Calu3 (cell line): ENCODE measurements around the genes GALT, IL11RA, VCP, FANCG and ATOSB.

GRCh38 chr9:34381267-34381969, 4.7 kb upstream of the MYORG start:
- PRO-cap, result no peak

- PRO-cap, result no peak
Measured at GRCh38 chr9:34630347-34630655, 1.4 kb upstream of the ARID3C start.

GRCh38 chr9:34646060-34647379, at the start of gene GALT:
GALT (plus strand) TSS chr9:34646675.
- PRO-cap, result bidirectional peak, plus-strand start at chr9:34646675, minus-strand start at chr9:34646537

DNA sequence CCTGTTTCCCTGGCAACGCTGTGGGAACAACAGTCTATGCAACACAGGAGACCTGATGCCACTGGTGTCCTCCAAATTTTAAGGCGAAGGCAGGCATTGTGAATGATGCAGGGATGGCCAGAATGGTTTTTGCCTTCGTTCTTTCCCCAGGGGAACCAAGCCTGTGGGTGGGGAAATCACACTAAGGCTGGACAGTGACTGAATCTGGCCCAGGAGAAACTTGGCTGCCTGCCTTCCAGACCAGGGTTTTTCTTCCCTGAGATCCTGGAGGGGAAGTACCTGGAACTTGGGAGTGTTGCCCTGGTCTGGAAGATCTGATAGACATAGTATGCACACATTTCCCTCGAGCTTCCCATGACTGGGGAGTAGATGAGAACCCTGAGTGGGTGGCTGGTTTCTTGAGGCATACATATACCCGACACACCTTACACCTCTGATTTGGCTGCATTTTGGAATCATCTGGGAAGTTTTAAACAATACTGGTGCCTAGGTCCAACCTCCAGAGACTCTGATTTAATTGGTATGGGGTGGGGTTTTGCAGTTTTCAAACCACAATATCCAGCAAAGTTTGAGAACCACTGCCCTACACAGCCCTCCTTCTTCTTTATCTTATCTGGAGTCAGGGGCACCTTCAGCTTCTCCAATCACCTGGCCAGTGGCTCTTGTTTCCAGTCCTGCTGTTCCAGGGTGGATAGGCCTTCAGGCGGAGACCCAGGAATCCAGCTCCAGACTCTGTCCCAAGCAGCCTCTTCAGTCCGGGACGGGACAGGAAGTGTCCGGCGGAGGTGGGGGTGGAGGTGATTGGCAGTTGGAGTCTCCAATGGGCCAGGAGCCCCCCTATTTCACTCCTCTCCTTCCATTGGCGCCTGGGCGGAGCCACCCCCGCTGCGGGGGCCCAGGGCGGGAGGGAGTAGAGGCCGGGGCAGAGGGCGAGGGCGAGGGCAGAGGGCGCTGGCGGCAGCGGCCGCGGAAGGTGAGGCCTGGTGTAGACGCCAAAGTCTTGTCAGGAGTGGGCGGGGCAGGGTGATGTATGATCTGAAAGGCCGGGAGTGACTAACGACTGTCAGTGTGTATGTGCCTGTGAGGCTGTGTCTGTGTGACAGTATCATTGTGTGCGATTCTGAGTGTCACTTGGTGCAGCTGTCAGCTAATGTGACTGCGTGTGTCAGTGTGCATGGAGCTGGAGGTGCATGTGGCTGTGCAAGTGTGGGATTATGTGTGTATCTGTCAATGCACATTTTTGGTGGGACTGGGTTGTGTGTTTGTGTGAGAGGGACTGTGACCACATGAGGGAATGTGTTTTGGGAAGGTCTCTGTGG, at the start of gene IL11RA:
Gene IL11RA (plus strand): TSS at position 925 of the 1,319 bp plus-strand sequence.
- PRO-cap, result bidirectional peak, plus-strand start at position 944 of the sequence, minus-strand start at position 755 of the sequence

DNA sequence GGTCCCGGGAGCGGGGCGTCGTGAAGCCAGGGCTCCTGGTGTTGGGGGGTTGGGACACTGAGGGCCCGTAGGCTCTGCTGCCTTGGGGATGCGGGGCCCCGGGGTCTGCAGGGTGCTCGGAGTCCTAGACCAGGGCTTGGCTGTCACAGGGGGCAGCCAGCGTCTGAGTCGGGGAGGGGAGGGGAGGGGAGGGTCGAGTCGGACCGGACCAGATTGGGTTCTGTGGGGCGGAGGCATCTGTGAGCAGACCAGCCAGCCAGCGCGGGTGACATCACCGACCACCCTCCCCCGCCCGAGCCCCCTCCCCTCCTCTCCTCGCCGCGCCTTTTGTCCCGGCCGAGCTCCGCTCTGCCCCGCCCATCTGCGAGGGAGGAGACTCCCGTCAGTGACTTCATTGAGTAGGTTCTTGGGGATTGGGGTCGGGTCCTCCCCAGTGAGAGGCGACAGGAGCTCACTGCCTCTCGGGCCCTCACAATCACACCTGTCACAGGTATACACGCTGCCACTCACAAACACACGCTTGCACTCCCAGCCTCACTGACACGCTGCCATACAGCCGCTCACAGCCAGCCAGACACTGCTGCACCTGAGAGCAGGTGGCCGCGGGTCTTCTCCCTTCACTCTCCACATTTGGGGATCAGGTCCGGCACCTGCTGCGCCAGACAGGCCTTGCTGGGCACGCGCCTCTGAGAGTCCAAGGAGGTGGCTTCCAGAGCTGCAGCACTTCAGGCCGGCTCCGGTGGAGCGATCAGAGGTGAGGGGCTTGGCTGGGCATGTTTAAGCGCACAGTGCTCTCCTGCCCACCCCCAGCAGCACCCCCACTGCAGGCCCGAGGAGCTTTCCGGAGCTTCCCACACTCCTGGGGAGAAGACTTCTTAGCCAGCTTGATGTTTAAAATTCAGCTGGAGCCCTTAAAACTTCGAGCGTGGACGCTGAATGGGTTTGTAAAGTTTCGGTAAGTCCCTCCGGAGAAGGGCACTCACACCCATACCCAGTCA, 612 bp downstream of the DNAJB5 start:
- PRO-cap, result no peak

DNA sequence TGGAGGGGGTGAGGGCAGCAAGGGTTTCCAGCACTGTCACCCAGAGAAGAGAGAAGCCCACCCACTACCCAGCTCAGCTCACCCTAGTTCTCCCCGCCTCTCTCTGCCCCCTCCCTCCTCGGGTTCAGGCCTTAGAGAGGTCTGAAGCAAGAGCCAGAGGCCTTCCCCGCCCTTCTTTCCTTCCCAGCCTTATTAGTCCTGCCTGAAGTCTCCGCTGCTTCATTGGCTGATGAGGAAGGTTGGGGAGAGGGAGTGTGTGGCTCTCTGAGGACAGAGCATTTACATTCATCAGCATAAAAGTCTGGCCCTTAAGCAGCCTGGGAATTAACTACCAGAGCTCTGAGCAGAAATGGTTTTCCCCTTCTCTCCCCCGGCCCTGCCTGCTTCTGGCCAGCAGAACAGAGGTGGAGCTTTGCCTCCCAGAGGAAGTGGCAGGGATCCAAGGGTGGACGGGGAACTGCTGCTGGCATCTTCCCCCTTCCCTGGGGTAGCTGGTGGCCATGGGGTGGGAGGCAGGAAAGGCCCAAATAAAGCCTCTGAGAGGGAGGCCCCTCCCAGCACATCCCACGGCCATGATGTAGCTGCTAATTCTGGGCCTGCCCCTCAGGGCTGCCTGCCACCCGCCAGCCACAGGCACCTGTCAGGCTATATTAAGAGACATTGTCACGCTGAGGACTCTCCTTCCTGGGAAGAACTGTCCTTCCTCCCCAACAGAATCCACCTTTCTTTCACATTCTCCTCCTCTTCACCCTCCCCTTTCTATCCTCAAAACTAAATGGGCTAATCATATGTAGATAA, 4.2 kb downstream of the DNAJB5 start:
- PRO-cap, result no peak

GRCh38 chr9:35070193-35070398, 2.3 kb downstream of the VCP start:
- PRO-cap, result no peak

- PRO-cap, result bidirectional peak, plus-strand start at chr9:35072949, minus-strand start at chr9:35072625
Measured at GRCh38 chr9:35072443-35073258, at the start of gene VCP. VCP (minus strand) TSS chr9:35072625.

DNA sequence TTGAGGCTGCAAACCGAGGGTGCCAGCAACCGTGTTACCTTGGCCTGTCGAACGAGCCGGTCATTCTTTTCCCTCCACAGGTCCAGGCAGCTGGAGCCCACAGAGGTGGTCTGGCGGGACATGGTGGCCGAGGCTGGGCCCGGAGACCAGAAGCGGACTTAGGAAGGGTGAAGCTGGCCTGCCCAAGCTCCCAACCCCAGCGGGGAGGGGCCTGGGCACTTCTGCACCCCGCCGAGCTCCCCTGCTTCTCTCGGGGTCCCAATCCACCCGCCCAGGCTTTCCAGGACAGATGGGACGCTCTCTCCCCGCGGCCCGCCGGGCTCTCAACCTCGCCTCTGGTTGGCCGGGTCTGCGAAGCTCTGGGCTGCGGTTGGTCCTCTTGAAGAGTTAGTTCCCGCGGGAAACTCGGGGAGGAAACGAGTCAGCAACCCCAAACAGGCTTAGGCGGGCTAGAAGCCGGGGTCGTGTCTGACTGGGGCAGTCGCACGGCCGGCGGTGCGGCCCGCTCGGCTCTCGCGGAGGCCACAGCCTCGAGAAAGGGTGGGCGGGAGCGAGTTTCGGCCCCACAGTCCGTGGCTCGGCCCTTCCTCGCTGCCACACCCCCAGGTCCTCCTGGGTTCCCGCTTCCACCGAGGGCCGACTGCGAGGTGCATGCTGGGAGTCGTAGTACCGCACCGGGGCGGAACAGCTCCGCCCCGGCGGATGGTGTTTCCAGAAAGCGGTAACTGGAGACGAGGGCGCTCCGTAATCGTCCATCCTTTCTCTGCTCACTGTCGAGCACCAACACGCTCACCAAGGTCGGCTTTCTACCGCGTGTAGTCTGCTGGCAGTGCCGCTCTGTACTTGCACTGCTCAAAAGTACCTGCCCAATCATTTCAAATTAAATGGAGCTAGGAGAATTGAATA, at the start of gene FANCG:
Gene FANCG (minus strand): TSS at position 540 of the 906 bp plus-strand sequence.
- PRO-cap, result bidirectional peak, plus-strand start at position 452 of the sequence, minus-strand start at position 328 of the sequence; bidirectional peak, plus-strand start at position 714 of the sequence, minus-strand start at position 641 of the sequence

GRCh38 chr9:35102593-35103011, 329 bp downstream of the STOML2 start:
- PRO-cap, result no peak

- PRO-cap, result bidirectional peak, plus-strand start at chr9:35116161, minus-strand start at chr9:35115911; bidirectional peak, plus-strand start at chr9:35116459, minus-strand start at chr9:35116298
Measured at GRCh38 chr9:35115601-35116599, at the start of gene ATOSB. ATOSB (minus strand) TSS chr9:35115862.

GRCh38 chr9:35510563-35511583, 21.0 kb downstream of the RUSC2 start:
- PRO-cap, result no peak

DNA sequence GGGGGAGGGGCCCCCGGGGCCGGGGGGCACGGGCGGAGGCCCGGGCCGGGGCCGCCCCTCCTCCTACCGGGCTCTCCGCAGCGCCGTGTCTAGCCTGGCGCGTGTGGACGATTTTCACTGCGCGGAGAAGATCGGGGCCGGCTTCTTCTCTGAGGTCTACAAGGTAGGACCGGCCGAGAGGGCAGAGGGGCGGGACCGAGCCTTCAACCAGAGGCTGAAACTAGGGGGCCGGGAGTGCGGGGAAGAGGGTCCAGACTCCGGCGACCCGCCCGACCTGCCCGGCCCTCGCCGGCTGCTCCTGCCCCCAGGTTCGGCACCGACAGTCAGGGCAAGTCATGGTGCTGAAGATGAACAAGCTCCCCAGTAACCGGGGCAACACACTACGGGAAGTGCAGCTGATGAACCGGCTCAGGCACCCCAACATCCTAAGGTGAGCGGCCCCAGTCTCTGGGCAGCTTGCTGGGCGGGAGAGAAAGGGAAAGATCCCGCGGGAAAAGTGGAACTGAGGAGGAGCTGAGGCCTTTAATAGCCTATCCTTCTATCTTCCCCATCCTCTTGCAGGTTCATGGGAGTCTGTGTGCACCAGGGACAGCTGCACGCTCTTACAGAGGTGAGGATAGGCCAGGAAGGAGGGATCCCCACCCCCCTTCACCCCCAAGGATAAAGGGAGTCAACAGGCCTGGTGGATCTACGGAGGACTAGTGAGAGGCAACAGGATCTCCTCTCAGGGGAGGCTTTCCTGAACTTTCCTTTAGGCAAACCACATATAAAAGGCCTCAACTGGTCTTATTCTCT, 811 bp downstream of the TESK1 start:
- PRO-cap, result no peak

- PRO-cap, result no peak
Measured at GRCh38 chr9:35661689-35662360, 3.2 kb downstream of the ARHGEF39 start.

DNA sequence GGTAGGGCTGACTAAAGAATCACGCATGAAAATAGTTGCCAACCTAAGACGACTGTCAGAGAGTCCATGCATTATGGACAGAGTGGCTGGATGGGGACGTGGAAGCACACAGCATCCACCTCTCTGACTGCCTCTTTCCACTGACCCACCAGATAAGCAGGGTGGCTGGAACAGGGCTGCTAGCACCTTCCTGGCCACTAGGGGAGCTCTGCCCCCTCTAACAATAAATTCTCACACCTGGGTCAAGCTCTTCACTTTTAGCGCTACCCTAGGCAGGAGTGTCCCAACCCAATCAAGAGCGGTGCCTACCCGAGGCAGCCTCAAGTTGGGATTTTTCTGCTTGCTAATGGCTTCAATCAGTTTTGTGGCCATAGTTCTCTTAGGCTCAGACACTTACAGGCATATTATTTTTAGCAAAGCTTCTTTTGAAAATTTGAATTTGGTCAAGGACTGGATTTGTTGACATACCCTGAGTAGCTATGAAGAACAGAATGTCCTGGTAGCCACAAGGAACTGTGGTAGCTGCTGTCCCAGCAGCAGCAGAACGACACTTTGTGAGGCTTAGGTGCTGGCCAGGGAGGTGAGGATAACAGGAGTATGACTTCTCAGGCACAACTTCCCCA, 6.9 kb upstream of the TPM2 start:
- PRO-cap, result no peak

- PRO-cap, result bidirectional peak, plus-strand start at chr9:35749737, minus-strand start at chr9:35749674
Measured at GRCh38 chr9:35749484-35750366, 638 bp downstream of the RGP1 start.

DNA sequence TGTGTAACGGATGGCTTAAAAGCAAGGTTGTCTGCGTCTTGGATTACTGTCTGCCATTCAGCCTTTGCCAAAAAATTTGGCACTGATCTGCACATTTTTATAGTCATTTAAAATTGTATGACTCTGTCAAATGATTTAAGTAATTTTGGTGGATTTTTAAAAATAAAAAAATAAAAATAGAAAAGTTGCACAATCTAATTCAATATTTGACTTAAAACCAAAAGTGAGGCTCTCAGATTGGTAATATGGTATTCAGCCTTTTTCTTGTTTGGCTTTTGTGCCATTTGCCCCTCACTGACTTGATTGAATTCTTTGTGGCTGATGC, 3.6 kb upstream of the MSMP start:
- PRO-cap, result no peak

DNA sequence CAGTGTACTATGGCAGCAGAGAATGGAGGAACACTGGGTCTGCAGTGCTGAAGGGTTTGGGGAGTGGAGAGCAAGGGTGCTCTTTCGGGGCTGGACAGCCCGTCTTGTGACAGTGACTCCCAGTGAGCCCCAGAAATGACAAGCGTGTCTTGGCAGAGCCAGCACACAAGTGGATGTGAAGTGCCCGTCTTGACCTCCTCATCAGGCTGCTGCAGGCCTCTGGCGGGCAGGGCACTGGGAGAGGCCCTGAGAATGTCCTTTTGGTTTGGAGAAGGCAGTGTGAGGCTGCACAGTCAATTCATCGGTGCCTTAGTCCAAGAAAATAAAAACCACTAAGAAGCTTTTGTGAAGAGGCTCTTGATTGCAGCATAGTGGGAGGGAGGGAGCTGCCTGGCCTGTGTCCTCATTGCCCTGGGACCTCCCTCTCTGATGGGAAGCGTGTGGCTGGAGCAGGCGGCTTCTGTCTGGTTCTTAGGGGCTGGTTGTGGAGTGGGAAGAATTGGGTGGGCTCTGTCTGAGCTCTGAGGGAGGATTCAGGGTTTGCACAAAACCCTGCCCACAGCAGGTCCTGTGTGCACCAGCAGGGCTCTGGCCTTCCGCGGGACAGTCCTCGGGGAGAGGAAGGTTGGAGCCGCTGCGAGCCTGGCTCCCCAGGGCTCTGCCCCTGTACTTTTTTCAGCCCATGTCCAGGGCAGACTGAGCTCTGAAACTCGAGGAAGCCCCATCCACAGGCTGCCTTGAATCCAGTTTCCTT, 973 bp downstream of the HRCT1 start:
- PRO-cap, result no peak

- PRO-cap, result no peak
Measured at GRCh38 chr9:35923843-35925139, 15.0 kb downstream of the SPAAR start.

- PRO-cap, result no peak
Measured at GRCh38 chr9:36092543-36092928, 44.0 kb upstream of the GLIPR2 start.